PC-3 (cell line): ENCODE measurements around the gene C20orf141.

DNA sequence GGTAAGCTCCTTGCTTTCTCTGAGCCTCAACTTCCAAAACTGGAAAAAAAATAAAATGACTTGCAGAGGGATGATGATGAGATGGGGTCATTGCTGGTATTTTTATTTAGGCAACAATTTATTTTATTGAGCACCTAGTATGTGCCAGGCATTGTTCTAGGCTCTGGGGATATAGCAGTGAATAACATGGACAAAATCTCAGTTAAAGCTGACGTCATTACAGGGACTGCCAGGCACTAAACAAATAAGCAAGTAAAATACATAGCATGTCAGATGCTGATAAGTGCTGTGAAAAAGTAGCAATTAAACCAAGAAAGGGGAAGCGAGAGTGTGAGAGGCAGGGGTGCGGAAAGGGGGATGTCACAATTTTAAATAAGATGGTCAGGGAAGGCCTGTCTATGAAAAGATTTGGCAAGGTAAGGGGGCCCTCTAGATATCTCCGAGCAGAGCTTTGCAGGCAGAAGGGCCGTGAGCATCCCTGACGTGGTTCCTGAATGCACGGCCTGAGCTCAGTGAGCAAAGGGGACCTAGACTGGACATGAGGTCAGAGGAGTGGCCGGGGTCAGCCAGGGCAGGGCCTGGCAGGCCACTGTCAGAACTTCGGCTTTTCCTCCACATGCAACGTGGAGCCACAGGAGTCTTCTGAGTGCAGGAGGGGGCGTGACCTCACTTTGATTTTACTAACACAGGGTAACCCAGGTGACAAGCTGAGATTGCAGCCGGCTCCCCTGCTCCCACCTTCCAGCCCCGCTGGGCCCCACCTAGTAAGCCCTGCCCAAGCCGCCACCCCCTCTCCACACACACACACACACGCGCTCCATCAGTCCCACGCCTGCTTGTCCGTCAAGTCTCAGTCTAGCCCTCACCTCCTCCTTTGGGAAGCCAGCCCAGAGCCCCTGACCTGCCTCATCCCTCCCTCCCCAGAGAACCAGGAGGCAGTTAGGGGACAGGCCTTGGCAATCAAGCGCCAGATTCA is 24.2 kb upstream of the SIRPA start:
- RAMPAGE, long total RNA, result no peak

GRCh38 chr20:1881413-1882129 is 13.6 kb upstream of the SIRPA start:
- RAMPAGE, long total RNA, result no peak

DNA sequence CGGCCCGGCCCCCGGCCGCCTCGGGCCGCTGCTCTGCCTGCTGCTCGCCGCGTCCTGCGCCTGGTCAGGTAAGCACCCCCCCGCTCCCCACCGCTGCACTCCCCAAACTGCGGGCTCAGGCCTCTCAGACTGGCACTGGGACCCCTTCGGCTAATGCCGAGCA is 133 bp downstream of the SIRPA start:
- RAMPAGE, long total RNA, result no peak

GRCh38 chr20:1903895-1904152 is 8.6 kb downstream of the SIRPA start:
- RAMPAGE, long total RNA, result no peak

DNA sequence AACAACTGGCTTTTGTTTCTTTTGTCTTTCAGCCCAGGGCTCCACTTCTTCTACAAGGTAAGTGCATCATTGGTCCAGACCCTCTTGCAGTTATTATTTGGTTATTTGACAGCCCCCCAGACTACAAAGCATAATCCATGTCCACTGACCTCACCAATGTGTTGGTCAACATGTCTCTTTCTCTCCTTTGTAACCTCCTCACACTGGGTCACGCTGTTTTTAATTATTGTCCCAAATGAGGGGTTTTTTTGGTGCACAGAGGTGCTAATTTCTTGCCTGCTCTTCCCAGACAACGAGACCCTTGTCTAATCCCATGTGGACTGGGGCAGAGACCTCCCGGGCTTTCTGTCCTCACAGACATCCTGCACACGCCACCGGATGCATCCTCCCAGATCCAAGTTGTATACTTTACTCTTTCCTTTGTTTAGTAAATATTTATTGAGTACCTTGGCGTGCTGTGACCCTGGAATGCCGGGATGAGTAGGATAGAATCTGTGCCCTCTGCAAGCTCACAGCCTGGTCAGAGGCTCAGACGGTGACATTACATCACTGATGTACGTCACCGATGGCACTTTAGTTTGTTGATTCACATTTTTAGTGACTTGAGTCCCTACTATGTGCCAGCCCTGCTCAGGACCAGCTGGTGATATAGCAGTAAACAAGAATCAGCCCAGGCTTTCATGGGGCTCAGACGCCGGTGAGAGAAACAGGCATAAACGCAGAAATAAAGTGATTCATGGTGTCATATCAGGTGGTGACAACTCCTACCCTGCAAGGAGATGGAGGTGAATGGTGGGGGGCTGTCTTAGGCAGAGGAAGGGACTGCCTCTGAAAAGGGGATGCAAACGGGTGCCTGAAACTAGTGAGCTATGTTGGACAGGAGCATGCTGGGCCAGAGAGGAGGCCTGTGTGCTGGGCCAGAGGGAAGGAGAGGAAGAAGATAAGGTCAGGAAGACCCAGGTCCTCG is 32.9 kb downstream of the SIRPA start:
- RAMPAGE, long total RNA, result no peak

- RAMPAGE, long total RNA, result no peak
Observed at GRCh38 chr20:2103809-2104113, 2.1 kb downstream of the STK35 start.

DNA sequence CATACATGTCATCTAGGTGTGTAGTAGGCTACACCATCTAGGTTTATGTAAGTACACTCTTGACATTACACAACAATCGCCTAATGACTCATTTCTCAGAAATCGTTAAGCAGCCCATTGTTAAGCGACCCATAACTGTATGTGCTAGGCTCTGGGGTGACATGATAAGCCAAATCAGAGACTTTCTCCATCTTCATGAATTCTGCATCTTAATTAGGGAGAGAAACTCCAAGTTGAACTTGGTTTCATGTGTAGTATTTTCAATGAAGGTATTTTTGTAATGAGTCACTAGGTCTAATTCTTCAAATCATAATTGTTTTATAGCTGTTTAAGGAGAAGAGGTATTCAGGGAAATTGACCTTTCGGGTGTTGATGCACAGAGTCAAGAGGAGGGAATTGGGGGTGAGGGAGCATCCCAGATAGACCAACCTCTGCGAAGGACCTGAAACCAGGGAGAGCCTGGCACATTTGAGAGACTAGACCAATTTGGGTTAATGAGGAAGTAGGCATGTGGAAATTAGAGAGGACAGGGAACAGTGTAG is 17.3 kb downstream of the STK35 start:
- RAMPAGE, long total RNA, result no peak

DNA sequence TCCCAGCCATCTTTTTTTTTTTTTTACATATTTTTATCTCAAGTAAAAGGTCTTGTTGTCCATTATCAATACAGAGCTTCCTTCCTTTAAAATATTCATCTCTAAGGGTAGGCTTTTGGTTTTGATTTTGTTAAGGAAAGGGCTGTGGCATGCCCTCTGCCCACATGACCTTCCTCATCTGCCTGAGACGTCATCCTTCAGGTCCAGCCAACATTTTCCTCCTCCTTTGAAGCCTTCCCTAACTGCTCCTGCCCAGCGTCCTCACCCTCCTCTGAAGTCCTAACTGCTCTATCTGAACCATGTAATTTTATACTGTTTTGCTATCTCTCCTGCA is 73.9 kb upstream of the TGM3 start:
- RAMPAGE, long total RNA, result no peak

DNA sequence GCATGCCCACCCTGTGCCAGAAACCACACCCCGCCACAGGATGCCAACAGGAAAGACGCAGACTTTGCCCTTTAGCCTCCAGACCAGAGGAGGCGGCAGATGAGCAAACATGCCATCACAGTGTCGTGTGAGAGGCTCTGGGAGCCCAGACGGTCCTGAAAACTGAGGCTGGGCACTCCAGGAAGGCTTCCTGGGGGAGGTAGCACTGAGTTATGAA is 34.7 kb upstream of the TGM3 start:
- RAMPAGE, long total RNA, result no peak

GRCh38 chr20:2301001-2301735 is 5.4 kb downstream of the TGM3 start:
- RAMPAGE, long total RNA, result no peak

DNA sequence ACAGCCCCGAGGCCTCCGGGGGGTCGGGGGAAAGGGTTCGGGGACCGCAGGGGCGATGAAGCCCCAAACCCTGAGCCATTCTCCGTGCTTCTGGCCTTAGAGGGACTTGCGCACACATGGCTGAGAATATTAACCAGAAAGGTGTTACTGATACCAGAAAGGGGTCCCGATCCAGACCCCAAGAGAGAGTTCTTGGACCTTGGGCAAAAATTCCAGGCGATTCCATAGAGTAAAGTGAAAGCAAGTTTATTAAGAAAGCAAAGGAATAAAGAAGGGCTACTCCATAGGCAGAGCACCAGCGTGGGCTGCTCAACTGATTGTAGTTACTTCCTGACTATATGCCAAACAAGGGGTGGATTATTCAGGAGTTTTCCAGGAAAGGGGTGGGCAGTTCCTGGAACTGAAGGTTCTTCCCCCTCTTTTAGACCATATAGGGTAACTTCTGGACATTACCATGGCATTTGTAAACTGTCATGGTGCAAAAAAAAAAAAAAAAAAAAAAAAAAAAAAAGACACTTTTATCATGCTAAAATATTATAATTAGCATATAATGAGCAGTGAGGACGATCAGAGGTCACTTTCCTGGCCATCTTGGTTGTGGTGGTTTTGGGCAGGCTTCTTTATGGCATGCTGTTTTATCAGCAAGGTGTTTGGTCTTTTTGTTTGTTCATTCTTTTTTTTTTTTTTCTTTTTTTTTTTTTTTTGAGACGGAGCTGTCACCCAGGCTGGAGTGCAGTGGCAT is 10.8 kb upstream of the TMC2 start:
- RAMPAGE, long total RNA, result no peak

DNA sequence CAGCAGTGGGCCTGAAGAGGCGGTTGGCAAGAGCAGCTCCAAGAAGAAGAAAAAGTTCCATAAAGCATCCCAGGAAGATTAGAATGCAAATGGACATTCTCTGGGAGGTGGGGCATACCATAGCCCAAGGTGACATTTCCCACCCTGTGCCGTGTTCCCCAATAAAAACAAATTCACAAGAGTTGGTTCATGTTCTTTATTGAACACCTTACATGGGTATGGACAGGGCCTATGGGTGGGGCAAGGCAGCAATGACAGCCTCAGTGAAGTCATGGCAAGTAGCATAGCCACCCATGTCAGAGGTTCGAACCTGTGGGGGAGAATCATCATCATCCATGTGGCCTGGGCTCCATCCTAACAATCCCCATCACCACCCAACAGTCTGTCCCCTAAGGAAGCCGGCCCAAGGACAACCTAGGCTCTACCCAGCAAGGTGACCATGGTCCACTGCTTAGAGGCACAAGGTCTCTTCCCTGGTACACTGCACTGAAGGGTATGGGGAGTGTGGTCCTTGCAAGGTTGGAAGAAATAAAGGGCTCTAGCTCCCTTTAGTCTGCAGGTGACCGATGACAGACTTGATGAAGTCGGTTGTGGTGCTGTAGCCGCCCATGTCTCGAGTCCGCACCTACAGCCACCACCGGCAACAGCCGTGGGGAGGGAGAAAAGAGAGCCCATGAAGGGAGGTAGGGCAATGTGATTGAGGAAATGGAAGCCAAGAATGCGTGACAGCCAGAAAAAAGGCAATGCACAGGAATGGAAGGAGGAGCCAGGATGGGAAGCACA is 5.6 kb downstream of the IDH3B start:
- RAMPAGE, long total RNA, result no peak

DNA sequence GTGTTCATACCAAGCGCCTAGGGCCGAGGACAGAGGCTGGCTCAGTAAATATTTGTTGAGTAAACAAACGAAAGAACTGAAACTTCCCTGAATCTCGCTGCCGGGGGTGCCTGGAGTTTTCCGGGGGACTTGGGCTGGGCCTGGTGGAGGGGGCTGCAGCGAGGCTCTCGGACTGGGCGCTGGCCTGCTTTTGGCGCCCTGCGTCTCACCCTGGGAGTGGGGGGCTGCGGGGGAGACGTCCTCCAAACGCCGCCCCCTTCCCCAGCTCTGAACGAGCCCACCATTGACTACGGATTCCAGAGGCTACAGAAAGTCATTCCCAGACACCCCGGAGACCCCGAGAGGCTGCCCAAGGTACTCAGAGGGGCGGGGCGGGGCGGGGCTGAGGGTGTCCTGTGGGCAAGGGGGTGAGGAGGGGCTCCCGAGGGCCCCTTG is 49.0 kb downstream of the CPXM1 start:
- RAMPAGE, long total RNA, result no peak

GRCh38 chr20:2751870-2752942 is 48.2 kb downstream of the CPXM1 start:
- RAMPAGE, long total RNA, result no peak

DNA sequence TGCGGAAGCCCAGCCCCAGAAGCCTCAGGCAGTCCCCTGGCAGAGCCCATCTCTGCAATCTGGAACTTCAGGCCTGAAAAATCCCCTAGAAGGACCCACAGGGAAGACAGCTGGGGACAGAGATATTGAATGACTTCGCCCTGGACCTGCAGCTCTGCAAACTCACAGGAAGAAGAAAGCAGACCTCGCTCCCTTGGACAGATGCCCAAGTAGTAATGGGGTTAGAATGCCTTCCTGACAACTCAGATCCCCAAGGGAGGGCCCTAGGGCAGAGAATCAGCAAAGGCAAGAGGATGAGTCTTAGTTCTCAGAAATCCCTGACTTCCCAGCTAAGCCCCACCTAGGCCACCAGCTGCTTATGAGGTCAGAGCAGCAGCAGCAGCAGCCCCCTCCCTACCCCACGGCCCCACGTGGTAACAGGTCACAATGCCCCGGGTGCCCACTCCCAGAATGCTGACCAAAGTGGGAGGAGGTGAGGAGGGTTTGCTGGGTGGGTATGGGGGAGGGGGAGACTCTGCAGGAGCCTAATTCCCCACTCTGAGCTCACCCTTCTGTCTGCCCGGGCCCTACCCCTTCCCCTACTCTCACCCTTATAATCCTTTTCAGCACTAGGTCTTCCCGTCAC is at the start of gene C20orf141:
Gene C20orf141, plus strand, starts transcription at position 442 of the 625 bp plus-strand sequence.
- RAMPAGE, long total RNA, result no peak

GRCh38 chr20:2993325-2994286 is 49.8 kb upstream of the GNRH2 start:
- RAMPAGE, long total RNA, result no peak

- RAMPAGE, long total RNA, result no peak
Observed at GRCh38 chr20:3163707-3164446, 4.2 kb upstream of the FASTKD5 start.

- RAMPAGE, long total RNA, result no peak
Observed at GRCh38 chr20:3199881-3200664, 4.4 kb downstream of the DDRGK1 start.

GRCh38 chr20:3203194-3203695 is 1.2 kb downstream of the DDRGK1 start:
- RAMPAGE, long total RNA, result no peak

GRCh38 chr20:3222815-3223225 is 13.5 kb downstream of the ITPA start:
- RAMPAGE, long total RNA, result no peak